HCT116 (cell line): Measurements from ENCODE around the genes SEPTIN8 and AFF4.

GRCh38 chr5:132478308-132478928 is 12.2 kb downstream of the IRF1 start:
- RRBS = no CpG with 5 or more reads among the region's 6 CpGs

- RRBS = no CpG with 5 or more reads among the region's 4 CpGs
These were observed 2.6 kb downstream of the IRF1 start for GRCh38 chr5:132487612-132488644.

DNA sequence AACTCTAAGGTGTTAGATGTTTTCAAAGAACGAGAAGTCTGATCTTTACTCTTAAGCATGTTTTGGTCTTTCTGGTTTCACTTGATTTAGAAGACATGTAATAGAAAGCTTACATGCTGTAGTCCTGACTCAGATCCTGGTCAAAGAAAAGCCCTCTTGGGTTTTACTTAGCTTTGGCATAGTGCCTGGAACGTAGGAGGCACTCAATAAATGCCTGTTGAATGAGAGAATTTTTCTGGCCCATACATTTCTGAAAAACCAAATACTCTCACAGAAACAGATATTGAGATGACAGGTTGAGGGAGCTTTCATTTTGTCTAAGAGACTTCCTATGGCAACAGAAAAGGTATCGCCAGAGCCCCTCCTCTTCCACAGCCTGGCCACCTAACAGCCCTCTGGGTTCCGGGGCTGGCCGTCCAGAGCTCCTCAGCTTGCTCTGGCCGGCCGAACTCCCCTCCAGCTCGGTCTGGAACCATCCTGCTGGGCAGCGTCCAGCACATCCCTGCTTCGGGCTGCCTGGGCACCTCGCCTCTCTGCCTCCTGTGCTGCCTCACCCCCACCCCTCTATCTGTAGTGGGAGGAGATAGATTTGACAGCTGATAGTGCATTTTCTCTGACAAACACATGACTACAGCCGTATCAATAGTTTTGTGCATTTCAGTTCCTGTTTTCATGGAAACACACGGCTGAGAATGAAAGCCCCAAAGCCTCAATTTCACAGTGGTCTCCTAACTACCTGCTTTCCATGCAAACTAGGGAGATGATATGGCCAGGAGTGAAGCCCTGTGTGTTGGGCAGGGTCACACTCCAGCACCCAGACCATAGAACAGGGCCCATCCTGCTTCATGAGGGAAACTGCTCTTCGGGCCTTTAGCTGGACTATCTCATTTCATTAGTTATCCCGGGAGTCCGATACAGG is 1.1 kb downstream of the IL4 start:
- RRBS = no CpG with 5 or more reads among the region's 16 CpGs

DNA sequence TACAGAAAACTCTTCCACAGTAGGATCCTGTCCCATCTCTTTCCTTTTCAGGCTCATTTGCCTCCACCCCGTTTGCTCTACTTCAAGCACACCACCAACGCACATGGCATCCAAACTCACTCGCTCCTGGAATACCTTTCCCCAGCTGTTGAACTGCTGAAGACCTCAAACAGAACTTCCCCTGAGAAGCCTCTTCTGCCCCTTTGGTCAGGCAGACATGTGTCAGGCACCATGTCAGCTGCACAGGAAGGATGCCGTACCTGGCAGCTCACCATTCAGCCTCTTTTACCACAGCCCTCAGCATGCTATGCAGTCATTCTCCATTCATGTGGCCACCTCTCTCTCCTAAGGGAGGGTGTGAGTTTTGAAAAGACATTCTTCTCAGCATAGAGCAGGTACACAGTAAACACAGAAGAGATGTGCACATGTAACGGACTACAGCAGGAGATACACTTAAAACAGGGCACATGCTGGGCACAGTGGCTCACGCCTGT is 14.2 kb downstream of the IL4 start:
- RRBS = no CpG with 5 or more reads among the region's 6 CpGs

- RRBS = 5% methylated on average over 32 of the region's 96 CpGs
These were observed at the start of gene SEPTIN8 for GRCh38 chr5:132776865-132777599. TSS of gene SEPTIN8 (minus strand) at chr5:132777239.

GRCh38 chr5:132886773-132887069 is 13.3 kb downstream of the LEAP2 start:
- RRBS = no CpG with 5 or more reads among the region's 2 CpGs

GRCh38 chr5:132892954-132893325 is 19.5 kb downstream of the LEAP2 start:
- RRBS = no CpG with 5 or more reads among the region's 5 CpGs

GRCh38 chr5:132895988-132897272 is 23.0 kb downstream of the LEAP2 start:
- RRBS = no CpG with 5 or more reads among the region's 17 CpGs

DNA sequence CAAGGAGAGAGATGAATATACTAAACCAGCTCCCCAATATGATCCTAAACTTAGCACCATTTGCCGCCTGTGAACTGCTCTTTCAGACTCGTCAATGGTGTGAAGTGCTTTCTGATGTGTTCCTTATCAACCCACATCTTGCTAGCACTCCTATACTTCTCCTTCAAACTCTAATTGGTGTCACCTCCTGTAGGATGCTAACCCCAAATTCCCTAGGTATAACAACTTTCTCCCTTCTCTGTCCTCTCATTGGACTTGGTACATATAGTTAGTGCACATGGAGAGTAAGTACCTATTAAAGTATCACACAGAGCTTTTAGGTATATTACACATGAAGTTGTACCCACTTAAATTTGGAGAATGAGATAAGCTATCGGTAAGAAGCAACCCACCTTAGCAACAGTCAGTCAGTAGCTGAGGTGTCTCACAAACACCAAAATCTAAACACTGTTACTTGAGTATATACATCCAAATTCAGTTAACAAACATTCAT is 36.8 kb downstream of the LEAP2 start:
- RRBS = no CpG with 5 or more reads among the region's 3 CpGs

GRCh38 chr5:132962297-132963186 is 892 bp downstream of the AFF4 start:
- RRBS = 1% methylated on average over 4 of the region's 31 CpGs

DNA sequence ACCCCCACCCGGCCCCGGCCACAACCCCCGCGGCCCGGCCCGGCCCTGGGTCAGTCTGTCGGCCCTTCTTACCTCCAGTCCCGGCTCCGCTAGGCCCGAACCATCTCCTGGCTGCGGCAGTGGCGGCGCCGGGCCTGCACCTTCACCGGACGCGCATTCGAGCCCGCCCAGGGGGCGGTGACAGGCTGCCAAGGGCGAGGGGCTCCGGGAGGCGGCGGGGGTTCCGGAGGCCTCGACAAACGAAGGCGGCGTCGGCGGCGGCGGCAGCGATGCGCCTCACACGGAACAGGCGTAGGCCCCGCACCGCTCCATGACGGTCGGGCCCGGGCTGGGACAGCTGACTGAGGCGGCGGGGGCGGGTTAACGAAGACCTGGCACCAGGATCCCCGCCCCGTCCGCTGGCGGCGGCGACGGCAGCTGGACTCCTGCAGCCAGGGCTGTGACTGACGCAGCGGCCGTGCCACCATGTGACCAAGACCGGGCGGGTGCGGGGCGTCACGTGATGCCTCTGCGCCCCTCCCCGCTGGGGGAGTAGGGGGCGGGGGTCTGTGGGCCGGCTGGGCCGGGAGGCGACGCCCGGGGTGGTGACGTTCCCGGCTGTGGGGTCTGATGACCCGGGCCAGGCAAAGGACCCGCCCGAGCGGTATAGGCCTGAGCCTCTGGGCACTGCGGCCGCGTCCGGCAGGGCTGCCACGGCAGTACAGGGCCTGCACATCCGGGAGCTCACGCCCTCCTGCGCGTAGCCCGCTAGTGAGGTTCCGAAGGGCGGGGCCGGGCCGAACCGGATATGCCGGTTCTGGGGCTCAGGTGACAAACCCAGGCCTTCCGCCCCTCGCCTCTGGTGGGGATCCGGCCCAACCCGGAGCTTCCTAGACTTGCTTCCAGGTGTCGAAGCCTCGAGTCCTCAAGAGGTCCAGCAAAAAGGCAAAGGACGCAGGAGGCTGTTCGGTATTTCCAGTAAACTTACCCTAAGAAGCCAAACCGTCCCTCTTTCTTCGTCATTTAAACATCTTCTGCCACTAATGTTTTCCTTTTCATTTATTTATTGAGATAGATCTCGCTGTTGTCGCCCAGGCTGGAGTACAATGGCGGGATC is at the start of gene AFF4:
AFF4 (minus strand) TSS at position 448 of the 1,096 bp plus-strand sequence.
- RRBS = 3% methylated on average over 60 of the region's 104 CpGs

GRCh38 chr5:133050223-133051031 is 1.4 kb upstream of the HSPA4 start:
- RRBS = no CpG with 5 or more reads among the region's 9 CpGs

- RRBS = no CpG with 5 or more reads among the region's 13 CpGs
These were observed 59.3 kb downstream of the HSPA4 start for GRCh38 chr5:133111034-133111625.

- RRBS = no CpG with 5 or more reads among the region's 8 CpGs
These were observed 188.7 kb downstream of the HSPA4 start for GRCh38 chr5:133240365-133241037.

GRCh38 chr5:133245444-133245973 is 193.7 kb downstream of the HSPA4 start:
- RRBS = no CpG with 5 or more reads among the region's 8 CpGs

DNA sequence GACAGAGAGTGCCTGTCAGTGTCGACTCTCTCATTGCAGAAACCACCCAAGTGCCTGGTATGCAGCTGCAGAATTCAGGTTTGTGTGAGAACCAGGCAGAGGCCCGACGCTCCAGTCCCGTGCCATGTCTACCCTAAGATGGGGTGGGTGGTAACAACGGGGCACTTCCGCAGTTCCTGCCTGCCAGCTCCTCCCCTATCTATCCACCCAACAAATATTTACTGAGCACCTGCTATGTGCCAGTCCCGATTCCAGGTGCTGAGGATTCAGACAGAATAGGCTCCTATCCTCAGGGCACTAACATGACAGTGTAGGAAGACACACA is 206.7 kb downstream of the FSTL4 start:
- RRBS = no CpG with 5 or more reads among the region's 7 CpGs

GRCh38 chr5:134058937-134059481 is 54.2 kb upstream of the VDAC1 start:
- RRBS = no CpG with 5 or more reads among the region's 8 CpGs

GRCh38 chr5:134123165-134123661 is 8.7 kb downstream of the TCF7 start:
- RRBS = no CpG with 5 or more reads among the region's 7 CpGs

GRCh38 chr5:134158322-134158825 is 18.4 kb downstream of the SKP1 start:
- RRBS = no CpG with 5 or more reads among the region's 2 CpGs

DNA sequence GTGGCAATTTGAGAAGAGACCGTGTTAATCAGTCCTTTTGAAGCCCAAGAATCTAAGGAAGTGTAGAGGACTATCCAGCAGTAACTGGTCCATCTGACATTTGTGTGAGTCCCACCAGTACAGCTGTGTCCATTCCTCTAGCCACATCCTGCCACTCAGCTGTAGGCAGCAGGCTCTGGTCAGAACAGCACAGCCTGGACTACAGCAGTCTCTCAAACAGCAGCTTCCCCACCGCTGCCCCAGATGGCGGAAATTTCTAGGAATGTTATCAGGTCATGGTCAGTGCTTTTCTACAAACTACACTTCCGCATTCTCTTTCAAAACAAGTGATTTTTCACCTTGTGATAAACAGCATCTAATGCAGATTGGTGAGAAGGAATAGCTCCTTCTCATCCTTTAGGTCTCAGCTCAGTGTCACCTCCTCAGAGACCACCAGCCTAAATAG is 10.8 kb upstream of the SKP1 start:
- RRBS = no CpG with 5 or more reads among the region's 4 CpGs